AG08470 (cell line): Measurements from ENCODE around the genes CAV2, CAPZA2 and CFTR.

GRCh38 chr7:116340046-116340715 is 129.8 kb downstream of the TES start:
- RRBS = no CpG with 5 or more reads among the region's 4 CpGs

- RRBS = no CpG with 5 or more reads among the region's 13 CpGs
These were observed 144.6 kb downstream of the TES start for GRCh38 chr7:116354494-116355770.

DNA sequence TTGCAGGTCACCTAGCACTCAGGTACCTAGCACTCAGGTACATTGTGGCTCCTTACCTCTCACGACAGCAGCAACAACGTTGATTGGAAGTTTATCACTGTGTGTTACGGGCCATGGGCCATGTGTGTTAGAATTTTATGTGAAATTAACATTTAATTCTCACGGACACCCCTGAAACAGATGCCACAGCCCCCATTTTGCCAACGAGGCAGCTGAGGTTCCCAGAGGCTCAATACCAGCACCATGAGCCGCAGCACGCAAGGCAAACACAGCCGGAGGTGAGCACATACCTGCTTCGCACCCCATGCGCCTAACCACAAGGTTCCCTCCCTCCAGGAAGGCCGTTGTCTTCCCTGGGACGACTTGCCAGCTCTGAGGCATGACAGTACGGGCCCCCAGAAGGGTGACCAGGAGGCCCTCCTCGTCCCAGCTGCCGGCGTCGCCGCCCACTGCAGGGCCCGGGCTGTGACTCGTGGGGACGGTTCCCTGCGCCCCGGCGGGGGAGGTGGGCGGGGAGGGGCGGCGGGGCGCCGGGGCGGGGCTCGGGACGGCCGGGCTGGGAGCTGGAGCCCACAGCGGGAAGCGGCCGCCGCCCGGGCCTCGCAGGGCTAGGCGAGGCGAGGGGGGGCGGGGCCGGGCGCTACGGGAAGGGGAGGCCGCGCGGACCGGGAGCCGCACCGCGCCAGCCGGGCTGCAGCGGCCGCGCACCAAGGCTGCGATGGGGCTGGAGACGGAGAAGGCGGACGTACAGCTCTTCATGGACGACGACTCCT is at the start of gene CAV2:
CAV2 (plus strand) TSS at position 675 of the 773 bp plus-strand sequence.
- RRBS = 2% methylated on average over 17 of the region's 62 CpGs

- RRBS = no CpG with 5 or more reads among the region's 12 CpGs
These were observed 12.2 kb downstream of the CAV2 start for GRCh38 chr7:116511368-116512532.

DNA sequence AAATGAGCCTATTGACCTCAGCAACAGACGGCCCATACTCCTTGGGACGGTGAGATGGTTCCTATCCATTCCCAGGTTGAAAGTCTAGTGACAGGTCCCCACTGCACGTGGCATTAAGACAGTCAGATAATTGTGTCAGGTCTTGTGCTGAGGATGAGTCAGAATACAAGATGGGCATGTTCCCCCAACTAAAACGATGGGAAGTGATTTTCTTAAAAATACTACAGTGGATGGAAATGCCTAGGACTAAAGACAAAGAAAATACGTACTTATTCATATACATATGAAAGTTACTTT is 2.1 kb downstream of the CAV1 start:
- RRBS = no CpG with 5 or more reads among the region's 5 CpGs

- RRBS = no CpG with 5 or more reads among the region's 10 CpGs
These were observed 44.6 kb downstream of the MET start for GRCh38 chr7:116716541-116717126.

DNA sequence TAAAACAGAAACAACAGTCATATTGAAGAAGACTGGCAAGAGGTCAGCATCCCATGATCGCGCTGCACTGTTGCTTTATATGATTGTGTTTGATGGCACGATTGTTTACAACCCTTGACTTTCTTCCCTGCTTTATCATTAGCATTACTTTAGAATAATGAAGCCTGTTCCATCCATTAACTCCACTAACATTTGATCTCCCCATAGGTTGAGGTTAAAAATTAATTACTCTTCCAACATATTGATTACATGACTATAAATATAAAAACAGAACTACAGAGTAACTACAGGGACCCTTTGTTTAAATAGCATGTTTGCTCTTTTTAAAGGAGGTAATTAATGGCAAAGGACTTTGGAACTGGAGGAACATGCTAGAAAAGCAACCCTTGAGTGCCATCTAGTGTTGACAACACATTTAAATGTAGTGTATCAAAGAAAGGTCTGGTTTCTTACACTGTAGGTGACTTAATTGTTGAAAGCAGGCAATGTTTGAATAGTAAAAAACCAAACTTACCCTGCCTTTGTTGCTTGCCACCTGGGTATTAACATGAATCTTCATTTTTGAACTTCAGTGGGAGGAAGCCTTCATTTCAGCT is 52.8 kb upstream of the CAPZA2 start:
- RRBS = no CpG with 5 or more reads among the region's 3 CpGs

GRCh38 chr7:116810218-116810787 is 52.1 kb upstream of the CAPZA2 start:
- RRBS = no CpG with 5 or more reads among the region's 4 CpGs

- RRBS = 2% methylated on average over 11 of the region's 52 CpGs
These were observed at the start of gene CAPZA2 for GRCh38 chr7:116862187-116862698. Gene CAPZA2 (plus strand): TSS chr7:116862587.

GRCh38 chr7:116871850-116872202 is 9.4 kb downstream of the CAPZA2 start:
- RRBS = no CpG with 5 or more reads among the region's 2 CpGs

GRCh38 chr7:117382009-117382321 is 45.3 kb downstream of the ASZ1 start:
- RRBS = no CpG with 5 or more reads among the region's 1 CpG

DNA sequence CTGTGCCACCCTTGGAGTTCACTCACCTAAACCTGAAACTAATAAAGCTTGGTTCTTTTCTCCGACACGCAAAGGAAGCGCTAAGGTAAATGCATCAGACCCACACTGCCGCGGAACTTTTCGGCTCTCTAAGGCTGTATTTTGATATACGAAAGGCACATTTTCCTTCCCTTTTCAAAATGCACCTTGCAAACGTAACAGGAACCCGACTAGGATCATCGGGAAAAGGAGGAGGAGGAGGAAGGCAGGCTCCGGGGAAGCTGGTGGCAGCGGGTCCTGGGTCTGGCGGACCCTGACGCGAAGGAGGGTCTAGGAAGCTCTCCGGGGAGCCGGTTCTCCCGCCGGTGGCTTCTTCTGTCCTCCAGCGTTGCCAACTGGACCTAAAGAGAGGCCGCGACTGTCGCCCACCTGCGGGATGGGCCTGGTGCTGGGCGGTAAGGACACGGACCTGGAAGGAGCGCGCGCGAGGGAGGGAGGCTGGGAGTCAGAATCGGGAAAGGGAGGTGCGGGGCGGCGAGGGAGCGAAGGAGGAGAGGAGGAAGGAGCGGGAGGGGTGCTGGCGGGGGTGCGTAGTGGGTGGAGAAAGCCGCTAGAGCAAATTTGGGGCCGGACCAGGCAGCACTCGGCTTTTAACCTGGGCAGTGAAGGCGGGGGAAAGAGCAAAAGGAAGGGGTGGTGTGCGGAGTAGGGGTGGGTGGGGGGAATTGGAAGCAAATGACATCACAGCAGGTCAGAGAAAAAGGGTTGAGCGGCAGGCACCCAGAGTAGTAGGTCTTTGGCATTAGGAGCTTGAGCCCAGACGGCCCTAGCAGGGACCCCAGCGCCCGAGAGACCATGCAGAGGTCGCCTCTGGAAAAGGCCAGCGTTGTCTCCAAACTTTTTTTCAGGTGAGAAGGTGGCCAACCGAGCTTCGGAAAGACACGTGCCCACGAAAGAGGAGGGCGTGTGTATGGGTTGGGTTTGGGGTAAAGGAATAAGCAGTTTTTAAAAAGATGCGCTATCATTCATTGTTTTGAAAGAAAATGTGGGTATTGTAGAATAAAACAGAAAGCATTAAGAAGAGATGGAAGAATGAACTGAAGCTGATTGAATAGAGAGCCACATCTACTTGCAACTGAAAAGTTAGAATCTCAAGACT is at the start of gene CFTR:
CFTR (plus strand) TSS at position 765 of the 1,138 bp plus-strand sequence.
- RRBS = 12% methylated on average over 6 of the region's 55 CpGs

DNA sequence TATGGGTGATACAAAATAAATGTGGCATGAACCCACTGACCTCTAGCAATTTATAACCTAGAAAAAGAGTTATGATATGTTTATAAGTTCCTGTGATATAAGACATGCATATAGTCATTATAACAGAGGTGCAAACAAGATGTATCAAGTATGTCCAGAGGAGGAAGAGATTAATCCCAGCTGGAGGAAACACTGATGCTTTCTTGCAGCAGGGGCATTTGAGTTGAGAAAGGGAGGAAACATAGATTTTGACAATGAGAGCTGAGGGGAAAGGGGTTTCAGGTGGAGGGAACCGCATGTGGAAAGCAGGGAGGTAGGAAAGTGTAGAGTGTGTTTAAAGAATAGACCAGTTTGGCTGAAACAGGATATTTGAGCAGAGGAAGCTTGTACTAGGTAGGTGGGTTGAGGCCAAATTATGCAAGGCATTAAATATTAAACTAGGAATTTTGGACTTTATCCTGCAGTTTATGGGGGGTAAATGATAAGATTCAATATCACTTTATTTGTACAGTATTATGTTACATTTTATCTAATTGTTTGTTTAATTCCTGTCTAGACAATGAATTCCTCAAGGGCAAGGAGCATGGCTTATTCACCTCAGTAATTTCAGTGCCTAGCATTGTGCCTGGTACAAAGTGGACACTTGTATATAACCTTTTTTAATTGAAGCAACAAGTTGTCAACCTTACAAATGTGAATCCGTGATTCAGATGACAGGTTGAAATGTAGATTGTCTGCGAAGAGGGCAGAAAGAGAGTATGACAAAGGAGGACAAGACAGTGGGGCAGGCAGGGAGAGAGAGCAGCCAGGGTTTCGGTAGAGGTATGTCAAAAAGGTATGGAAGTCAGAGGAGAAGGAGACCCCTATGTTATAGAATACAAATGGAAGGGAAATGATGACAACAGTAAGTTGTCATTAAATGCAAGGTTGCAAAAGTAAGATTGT is 125.9 kb downstream of the CFTR start:
- RRBS = no CpG with 5 or more reads among the region's 4 CpGs

DNA sequence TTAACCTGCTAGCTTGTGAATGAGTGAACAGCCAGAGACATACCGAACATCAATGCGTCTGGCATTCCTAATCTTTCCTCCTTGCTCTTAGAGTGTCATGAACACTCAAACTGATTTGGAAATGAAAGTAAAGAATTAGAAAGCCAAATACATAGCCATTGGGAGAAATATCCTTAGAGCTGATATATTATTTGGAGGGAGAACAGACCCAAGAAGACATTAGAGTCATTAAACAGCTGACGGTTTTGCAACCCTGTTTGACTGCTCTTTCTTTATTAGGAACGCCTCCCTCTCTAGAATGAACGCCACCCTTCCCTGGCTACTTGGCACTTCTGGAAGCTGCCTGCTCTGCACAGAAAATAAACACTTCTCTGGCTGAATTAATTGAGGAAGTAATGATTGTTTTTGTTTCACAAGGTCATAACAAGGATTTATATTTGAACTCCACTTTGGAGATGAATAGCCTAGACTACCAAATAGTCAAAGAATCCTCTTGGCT is 42.8 kb downstream of the CTTNBP2 start:
- RRBS = no CpG with 5 or more reads among the region's 5 CpGs

DNA sequence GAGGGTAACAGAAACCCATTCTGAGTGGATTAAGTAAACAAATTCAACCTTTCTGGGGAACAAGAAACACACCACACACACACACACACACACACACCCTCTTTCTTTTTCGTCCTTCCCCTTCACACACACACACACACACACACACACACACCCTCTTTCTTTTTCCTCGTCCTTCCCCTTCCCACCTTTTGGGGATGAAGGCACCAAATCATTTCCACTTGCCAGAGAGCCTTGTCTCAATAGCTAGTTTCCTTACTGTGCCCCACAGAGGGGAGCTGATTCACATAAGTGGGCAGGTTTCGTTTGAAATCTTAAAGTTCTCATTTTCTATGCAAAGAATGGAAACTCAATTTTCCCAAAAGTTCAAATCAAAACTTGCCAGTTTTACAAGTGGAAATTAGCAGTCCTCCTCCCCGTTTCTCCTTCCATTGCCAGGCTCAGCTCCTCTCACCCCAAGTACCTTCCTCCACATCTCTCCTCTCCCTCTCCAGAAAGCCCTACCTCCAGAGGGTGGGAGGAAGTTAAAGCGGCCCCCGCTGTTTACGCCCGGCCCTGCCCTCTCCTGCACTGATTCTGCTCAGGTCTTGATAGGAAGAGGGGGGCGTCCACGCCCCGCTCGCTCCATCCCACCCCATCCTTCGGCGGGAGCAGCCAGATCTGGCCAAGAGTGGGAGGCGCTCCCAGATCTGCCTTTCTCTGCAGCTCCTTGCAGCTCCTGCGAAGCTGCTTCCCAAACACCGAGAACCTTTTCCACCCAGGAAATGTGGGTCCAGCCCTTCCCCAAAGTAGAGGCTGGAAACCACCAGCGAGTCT is 1.3 kb downstream of the CTTNBP2 start:
- RRBS = no CpG with 5 or more reads among the region's 18 CpGs

GRCh38 chr7:117963900-117964144 is 90.6 kb upstream of the CTTNBP2 start:
- RRBS = no CpG with 5 or more reads among the region's 1 CpG

DNA sequence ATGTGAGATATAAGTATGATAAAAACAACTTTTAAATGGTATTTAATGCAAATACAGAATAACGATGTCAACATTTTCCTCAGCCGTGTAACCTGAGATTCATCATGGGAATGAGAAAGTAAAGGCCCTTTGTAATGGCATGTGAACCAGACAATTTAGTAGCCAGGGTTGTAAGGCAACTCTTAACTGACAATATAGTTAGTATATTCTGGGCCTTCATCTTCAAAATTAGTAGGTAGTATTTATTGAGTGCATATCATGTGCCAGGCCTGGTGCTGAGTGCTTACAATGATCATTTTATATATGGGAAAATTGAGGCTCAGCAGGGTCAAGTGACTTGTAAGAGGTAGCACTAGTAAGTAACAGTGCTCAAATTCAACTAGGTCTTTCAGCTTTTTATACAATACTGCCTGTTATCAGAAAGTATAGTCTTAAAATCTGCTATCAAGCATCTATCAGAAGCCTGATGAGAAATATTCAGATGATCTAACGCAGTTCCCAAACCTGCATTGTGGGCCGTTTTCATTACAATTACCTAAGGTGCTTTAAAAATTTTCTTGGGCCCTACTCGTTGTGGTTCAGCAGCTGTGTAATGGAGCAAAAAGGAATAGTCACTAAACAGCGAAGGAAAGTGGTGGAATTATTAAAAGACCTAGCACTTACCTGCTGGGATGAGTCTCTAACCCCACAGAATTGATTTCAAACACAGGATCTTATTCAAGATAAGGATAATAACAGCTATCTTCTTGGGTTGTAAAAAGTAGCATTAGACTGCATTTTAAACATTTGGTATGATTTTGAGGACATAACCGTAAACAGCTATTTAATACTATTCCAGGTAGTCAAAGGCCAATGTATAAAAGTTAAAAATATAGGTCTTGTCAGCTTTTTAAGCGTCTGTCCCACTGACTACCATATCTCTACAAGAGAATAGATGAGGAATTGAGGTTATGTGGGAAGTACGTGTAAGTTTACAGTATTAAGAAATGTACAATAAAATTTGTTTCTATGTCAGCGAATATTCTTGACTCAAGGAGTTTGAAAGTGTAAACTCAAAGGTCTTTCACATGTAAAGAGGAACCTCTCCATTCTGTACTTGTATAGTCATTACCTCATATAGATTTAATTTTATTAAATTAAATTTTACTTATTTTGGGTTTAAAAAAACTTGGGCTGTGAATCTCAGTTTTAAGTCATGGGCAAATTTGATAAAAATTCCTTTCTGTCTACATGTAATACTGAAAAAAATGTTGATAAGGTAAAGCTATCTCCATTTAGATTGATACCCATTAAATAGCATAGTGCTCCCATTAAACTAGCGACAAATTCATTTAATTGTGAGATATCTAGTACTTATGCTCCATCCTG is 11.1 kb downstream of the LSM8 start:
- RRBS = no CpG with 5 or more reads among the region's 11 CpGs

DNA sequence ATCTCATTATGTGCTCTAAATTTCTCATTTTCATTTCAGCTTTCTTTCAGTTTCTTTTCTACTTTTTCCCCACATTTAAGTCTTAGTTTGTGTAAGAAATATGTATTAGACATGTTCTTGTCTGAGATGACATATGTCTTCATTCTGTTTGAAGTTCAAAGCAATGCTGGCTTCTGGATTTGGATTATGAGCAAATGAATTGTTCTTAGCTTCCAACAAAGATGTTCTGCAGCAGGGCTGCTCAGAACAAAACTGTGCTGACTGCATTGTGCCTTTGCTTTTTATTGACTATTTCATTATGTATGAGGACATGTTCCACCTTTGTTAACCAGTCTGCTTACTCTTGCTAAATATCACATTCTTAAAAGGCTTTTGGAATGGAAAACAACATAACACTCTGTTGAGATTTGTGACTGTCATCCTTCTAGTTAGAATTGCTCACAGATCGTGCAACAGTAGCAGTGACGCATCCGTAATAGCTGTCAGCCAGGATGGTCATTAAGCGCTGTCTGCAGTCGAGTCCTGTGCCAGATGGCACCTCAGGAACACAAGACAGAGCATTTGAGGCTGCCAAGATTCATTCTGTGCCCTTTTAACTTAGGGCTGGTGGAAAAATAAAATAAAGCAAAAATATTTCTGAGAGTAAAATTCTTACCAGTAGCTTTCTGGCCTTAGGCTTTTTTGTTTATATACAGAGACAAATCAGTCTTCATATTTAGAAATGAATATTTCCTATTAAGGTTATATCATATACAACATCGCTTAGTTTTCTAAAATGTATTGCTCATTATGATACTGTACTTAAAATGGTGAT is 348.5 kb downstream of the ANKRD7 start:
- RRBS = no CpG with 5 or more reads among the region's 6 CpGs

GRCh38 chr7:120988171-120988409 is 421 bp upstream of the CPED1 start:
- RRBS = no CpG with 5 or more reads among the region's 1 CpG